Measurements from ENCODE around the genes PFKM, CCDC184, CCDC65, DDN and SPATS2.

GRCh38 chr12:47882271-47882504 is 22.6 kb downstream of the VDR start:
- CAGE, long polyA plus RNA, result no peak
- RRBS, result no CpG with 5 or more reads among the region's 3 CpGs

DNA sequence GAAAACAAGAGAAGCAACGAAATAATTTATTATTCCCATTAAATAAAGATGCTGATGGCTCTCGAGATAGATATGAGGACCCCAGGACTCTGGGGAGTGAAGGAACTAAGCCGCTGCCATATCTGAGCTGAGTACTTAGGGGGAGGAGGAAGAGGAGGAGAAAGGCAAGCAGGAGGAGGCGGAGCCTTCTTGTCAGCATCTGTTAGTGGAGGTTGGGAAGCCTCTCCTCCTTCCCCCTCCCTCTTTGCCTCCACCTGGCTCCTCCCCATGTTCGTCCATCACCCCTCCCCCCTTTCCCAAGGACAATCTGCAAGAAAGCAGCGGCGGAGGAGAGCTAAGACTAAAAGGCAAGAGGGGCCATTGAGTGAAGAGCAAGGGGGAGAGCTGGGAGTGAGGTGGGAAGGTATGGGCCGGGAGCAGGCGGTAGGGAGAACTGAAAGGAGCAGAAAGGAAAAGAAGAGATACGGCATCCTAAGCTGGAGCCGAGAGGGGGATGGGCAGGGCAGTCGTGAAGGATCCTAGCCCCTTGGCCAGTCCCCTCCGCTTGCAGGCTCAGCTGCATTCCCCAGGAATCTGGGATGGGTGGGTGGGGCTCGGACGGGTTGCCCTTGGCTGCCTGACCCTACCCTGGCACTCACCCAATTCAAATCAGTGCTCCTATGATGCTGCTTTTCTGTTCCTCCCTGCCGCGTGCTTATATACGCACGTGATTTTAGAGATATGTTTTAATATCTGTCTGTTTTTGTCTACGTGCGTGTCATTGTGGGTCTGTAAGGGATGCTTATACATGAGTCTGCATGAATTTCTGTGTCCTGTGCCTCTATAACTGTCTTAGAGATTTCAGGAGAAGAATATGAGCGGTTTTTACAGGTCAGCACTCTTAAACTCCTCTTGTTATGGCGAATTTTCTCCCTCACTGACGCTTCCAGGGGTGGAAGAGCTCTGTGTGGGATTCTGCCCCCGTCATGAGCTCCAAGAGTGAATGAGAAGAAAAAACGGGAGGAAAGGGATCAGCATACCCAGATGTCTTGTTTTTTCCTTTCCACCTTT is at the start of gene PFKM:
Gene PFKM, plus strand, starts transcription at position 305 of the 1,050 bp plus-strand sequence.
- CAGE, long polyA plus RNA, result start-site peak on the plus strand centred at position 300 of the sequence, 26 bp wide, 200 and 69 reads in 2 replicates
- RRBS, result no CpG with 5 or more reads among the region's 26 CpGs

GRCh38 chr12:48137436-48137831 is 18.3 kb downstream of the PFKM start:
- CAGE, long polyA plus RNA, result no peak
- RRBS, result no CpG with 5 or more reads among the region's 3 CpGs

GRCh38 chr12:48151119-48151594 is 6.2 kb downstream of the ASB8 start:
- CAGE, long polyA plus RNA, result no peak
- RRBS, result no CpG with 5 or more reads among the region's 1 CpG

DNA sequence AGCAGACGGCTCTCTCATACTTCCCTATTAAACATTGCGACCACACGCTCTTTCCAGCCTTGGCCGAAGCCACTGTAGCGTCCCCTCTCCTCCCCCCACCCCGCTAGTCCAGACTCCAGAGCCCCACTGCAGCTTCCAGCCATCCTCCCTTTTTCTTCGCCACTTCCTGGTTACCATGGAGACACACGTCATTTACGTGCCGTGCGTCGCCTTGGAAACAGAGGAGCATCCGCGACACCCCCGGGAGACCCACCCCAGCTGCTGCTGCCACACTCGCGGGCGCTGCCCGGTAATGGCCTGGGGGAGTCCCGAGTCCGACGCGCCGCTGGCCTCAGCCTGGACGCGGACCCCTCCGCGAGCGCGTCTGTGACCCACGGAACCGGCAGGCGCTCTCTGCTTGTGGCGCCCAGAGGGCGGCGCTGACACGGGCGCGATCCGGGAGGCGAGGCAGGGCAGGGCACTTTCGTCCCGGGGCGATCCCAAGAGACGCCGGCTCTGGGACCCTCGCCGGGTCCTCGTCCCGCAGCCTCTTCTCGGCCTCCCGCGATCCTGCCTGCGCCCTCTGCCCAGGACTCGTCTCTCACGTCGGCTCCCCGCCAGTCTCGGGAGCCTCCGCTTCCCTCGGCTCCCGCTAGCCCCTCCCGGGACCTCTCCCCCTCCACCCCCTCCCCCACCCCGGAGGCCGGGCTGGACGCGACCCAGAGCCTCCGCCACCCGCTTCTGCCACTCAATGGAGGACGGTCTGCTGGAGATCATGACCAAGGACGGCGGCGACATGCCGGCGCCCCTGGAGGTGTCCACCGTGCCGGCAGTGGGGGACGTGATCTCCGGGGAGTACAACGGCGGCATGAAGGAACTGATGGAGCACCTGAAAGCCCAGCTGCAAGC is at the start of gene CCDC184:
Gene CCDC184, plus strand, starts transcription at position 252 of the 888 bp plus-strand sequence.
- CAGE, long polyA plus RNA, result no peak
- RRBS, result 4% methylated on average over 37 of the region's 81 CpGs

DNA sequence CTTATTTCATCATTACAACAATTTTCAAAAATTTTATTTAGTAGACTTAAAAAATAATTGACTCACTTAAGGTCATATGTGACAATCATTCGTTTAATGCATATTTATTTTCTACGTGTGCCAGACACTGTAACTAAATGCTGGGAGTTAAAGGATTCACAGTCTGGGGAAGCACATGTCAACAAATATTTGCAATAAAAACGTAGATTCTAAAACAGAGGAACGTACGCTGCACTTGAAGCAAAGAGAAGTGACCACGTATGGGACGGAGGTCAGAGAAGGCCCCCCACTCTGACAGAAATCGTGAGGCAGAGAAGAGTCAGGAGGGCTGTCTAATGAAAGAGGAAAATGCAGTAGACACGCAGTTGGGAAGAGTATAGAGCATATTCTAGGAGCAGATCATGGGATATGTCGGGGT is 1.1 kb upstream of the ZNF641 start:
- CAGE, long polyA plus RNA, result no peak
- RRBS, result no CpG with 5 or more reads among the region's 10 CpGs

- CAGE, long polyA plus RNA, result no peak
- RRBS, result no CpG with 5 or more reads among the region's 5 CpGs
Measured at GRCh38 chr12:48652460-48653081, 29.5 kb downstream of the KANSL2 start.

- CAGE, long polyA plus RNA, result no peak
- RRBS, result no CpG with 5 or more reads among the region's 7 CpGs
Measured at GRCh38 chr12:48653743-48654748, 28.0 kb downstream of the KANSL2 start.

- CAGE, long polyA plus RNA, result no peak
- RRBS, result no CpG with 5 or more reads among the region's 8 CpGs
Measured at GRCh38 chr12:48717518-48717859, 982 bp upstream of the CCNT1 start.

- CAGE, long polyA plus RNA, result no peak
- RRBS, result 29% methylated on average over 10 of the region's 40 CpGs
Measured at GRCh38 chr12:48903244-48904552, at the start of gene CCDC65. Gene CCDC65 (plus strand): TSS chr12:48904133.

DNA sequence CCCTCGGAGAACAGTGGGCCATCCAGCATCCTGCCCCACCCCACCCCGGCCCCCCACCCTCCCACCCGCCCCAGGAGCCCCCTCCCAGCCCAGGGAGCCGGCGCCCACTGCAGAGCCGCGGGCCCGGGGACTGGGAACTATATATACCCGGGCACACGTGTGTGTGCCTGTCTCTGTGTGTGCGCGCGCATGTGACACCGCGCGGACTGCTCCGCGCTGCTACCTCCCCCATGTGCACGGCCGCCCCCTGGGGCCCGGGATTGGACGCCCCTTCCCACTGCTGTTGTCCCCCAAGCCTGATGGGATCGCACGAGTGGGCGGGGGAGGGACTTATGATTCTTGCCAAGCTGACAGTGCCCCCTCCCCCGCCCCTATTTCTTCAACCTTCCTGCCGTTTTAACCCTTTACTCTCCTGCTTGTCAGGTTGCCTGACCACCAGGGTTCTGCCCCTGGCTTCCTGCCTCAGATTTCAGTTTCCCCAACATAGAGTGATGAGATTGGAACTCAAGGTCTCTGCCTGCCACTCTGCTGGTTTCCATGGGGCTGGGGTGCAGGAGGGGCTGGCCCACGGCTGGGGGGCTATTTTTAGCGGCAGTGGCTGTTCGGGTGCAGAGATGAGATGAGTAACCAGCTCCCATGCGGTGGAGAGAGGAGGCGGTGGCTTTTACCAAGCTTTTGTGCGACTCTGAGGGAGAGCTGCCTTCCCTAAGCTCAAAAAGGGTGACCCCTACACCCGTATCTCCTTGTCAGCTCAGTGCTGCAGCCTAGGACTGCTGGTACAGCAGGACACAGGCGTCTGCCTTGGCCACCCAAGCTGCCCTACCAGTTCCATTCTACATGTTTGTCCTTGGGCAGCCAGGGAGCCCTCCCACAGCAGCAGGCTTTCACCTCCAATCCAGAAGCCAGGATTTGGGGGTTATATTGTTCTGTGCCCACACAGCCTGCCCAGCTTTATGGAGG is at the start of gene DDN:
Gene DDN, minus strand, starts transcription at position 117 of the 960 bp plus-strand sequence.
- CAGE, long polyA plus RNA, result no peak
- RRBS, result 3% methylated on average over 9 of the region's 35 CpGs

DNA sequence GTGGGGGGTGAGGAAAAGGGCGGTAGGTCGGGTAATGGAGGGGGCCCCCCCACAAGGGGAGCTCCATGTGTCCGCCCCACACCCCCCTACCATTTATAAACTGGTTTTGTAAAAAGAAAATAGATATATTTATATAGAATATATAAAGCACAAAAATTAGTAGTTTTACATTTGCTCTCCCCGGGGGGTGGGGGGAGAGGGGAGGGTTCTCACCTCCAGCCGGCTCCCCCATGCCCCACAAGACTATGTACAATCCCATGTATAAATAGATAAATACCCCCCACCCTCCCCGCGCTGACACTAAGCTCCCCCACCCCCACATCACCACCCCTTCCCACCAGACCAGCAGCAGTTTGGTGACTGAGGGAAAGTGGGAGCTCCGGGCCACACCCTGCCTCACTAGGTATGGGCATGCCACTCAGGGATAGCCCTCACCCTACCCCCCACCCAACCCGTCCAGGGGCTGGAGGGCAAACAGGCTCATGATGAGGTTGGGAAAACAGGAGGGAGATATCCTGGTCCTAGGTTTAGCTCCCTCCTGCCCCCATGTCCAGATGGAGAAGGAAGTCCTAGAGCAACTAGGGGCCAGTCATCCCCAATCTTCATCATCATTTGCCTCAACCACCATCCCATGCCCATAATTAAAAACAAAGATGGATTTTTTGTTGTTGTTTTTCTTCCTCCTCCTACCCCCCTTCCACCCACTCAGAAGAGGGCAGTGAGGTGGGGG is 1.9 kb upstream of the PRKAG1 start:
- CAGE, long polyA plus RNA, result no peak
- RRBS, result no CpG with 5 or more reads among the region's 9 CpGs

GRCh38 chr12:49030263-49030628 is 11.7 kb upstream of the PRKAG1 start:
- CAGE, long polyA plus RNA, result no peak
- RRBS, result no CpG with 5 or more reads among the region's 8 CpGs

DNA sequence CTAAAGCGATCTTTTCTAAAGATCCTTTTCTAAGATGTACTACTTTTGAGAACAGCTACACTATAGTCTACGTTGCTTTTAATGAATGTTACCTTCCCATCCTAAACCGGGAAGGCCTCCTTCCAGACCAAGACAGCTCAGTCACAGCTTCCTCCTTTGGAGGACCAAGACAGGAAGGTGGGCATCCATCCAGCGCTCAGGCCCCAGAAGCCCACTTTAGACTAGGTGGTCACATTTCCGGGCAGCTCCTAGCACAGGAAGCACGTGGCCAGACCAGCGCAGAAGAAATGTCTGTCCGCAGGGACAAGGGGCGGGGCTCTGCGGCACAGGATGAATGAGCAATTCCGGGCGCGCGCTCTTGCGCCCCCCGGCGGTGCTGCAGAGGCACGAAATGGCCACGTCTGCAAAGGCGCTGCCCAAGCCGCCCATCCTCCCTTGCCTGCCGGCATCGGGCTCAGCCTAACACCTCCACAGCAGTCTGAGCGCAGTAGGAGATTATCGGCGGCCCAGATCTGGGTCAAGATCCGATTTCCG is 1.1 kb downstream of the TUBA1B start:
- CAGE, long polyA plus RNA, result no peak
- RRBS, result 2% methylated on average over 12 of the region's 28 CpGs

- CAGE, long polyA plus RNA, result no peak
- RRBS, result no CpG with 5 or more reads among the region's 12 CpGs
Measured at GRCh38 chr12:49183081-49183552, 5.8 kb downstream of the TUBA1A start.

- CAGE, long polyA plus RNA, result no peak
- RRBS, result no CpG with 5 or more reads among the region's 10 CpGs
Measured at GRCh38 chr12:49189983-49190702, 1.3 kb upstream of the TUBA1A start.

GRCh38 chr12:49227454-49228109 is 37.3 kb upstream of the TUBA1C start:
- CAGE, long polyA plus RNA, result no peak
- RRBS, result no CpG with 5 or more reads among the region's 5 CpGs

- CAGE, long polyA plus RNA, result no peak
- RRBS, result 2% methylated on average over 54 of the region's 92 CpGs
Measured at GRCh38 chr12:49367071-49367937, at the start of gene SPATS2. Gene SPATS2 (plus strand): TSS chr12:49367462.

DNA sequence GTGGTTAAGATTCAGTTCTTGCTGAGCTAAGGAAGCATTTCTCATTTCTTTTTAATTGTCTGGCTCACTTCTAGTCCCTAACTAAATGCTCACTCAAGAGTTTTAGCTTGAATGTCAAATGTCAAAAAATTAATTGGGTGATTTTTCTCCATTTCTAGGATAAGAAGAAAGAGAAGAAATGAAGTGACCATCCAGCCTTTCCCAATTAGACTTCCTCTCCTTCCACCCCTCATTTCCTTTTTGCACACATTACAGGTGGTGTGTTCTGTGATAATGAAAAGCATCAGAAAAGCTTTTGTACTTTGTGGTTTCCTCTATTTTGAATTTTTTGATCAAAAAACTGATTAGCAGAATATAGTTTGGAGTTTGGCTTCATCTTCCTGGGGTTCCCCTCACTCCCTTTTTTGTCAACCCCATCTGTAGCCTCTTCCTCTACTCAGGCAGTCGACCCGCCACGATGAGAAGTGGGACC is 21.4 kb downstream of the TMBIM6 start:
- CAGE, long polyA plus RNA, result no peak
- RRBS, result no CpG with 5 or more reads among the region's 3 CpGs

- CAGE, long polyA plus RNA, result no peak
- RRBS, result no CpG with 5 or more reads among the region's 16 CpGs
Measured at GRCh38 chr12:49795014-49795424, 33.2 kb downstream of the NCKAP5L start.